Mesenchymal stem cell of the bone marrow (primary cell): ENCODE data around the genes BICC1 and ANK3.

DNA sequence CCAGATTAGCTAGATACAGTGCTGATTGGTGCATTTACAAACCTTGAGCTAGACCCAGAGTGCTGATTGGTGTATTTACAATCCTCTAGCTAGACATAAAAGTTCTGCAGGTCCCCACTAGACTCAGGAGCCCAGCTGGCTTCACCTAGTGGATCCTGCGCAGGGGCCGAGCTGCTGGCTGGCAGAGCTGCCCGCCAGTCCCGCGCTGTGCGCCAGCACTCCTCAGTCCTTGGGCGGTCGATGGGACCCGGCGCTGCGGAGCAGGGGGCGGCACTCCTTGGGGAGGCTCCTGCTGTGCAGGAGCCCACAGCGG lies 62.8 kb downstream of the TFAM start:
- CAGE, long polyA plus RNA: no peak

- CAGE, long polyA plus RNA: no peak
Measured at GRCh38 chr10:58512561-58513622, at the start of gene BICC1. BICC1 (plus strand) TSS chr10:58512872.

- CAGE, long polyA plus RNA: no peak
Measured at GRCh38 chr10:58967536-58967945, 208.9 kb upstream of the PHYHIPL start.

GRCh38 chr10:58999301-58999768 lies 177.1 kb upstream of the PHYHIPL start:
- CAGE, long polyA plus RNA: no peak

- CAGE, long polyA plus RNA: no peak
Measured at GRCh38 chr10:59019050-59019408, 157.4 kb upstream of the PHYHIPL start.

DNA sequence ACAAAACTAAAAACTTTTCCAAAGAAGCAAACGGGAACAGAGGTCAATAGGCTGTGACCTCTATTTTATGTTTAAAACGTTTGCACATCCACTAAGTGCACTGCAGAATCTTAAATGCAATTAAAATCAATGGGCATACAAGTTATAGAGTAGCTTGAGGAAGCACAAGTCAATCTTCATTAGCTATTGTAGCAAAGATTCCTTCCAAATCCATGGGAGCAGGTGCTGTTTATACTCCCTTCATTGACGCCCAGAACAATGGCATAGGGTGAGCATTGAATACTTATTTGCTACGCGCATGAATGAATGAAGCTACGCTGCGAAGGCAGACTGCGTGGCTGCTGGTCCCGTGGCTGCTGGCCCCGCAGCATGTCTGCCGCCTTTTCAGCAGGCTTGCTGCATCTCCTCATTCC lies 867 bp upstream of the PHYHIPL start:
- CAGE, long polyA plus RNA: no peak

- CAGE, long polyA plus RNA: no peak
Measured at GRCh38 chr10:59674153-59674668, 35.4 kb downstream of the SLC16A9 start.

DNA sequence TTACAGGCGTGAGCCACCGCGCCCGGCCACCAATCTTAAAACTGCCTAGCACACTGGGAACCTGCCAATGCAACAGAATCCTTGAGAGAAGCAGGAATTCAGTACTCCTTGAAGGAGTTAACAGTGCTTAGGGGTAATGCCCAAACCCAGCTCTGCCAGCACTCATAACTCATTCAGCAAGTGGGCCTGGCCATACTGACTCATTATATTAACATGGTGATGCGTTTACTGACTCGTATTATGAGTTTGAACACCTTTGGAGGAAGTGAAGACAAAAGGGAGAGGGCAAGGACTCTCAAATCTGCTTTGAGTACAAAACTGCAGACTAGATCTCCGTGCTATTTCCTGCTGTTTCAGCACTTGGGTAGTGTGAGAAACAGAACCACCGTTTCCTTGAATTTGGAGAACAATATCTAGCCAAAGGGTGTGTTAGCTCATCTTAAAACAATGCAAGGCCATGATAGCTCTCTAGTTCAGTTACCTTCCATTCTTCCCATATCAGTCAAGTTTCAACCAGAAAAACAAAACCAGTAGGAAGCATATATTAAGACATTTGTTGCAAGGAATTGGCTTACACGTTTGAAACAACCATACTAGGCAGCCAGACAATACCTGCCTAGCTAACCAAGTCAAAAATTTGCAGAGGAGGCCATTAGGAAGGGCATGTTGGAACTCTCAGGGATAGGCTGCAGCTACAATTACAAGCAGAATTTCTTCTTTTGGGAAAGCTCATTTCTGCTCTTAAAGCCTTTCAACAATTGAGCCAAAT lies 30.7 kb downstream of the SLC16A9 start:
- CAGE, long polyA plus RNA: no peak

- CAGE, long polyA plus RNA: no peak
Measured at GRCh38 chr10:59792865-59793275, 39.6 kb upstream of the MRLN start.

DNA sequence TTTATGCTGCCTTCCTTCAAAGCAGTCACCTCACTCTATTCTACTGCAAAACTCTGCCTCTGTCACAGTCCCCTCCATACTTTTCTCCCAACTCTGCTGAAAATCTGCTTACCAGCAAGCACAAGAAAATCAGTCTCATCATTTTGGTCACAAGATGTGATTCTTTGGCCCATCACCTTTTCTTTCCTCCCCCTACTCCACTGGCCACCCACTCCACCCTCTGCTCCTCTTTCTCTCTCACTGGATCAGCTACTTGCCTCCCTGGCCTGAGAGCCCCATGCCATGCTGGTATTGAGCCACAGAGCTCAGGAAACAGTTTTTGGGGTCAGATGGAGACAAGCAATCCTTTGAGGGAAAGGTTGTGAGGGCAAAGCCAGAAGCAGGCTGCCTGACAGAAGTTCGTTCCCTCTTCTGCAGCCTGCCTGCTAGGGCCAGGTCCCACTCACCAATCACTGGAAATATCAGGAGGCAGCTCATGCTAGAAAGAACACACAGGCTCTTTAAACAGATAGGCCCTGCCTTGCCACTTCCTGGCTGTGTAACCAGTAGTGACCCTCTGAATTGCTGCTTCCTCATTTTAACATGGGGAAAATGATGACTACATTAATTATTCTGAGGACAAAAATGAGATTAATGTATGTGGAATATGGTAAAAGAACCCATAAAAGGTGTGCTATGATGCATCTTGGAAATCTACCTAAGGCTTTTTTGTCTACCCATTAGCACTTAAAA lies 50.3 kb upstream of the MRLN start:
- CAGE, long polyA plus RNA: no peak

- CAGE, long polyA plus RNA: no peak
Measured at GRCh38 chr10:59835415-59836045, 70.8 kb downstream of the CCDC6 start.

- CAGE, long polyA plus RNA: no peak
Measured at GRCh38 chr10:59894068-59894680, 12.2 kb downstream of the CCDC6 start.

- CAGE, long polyA plus RNA: no peak
Measured at GRCh38 chr10:59903814-59904399, 2.4 kb downstream of the CCDC6 start.

DNA sequence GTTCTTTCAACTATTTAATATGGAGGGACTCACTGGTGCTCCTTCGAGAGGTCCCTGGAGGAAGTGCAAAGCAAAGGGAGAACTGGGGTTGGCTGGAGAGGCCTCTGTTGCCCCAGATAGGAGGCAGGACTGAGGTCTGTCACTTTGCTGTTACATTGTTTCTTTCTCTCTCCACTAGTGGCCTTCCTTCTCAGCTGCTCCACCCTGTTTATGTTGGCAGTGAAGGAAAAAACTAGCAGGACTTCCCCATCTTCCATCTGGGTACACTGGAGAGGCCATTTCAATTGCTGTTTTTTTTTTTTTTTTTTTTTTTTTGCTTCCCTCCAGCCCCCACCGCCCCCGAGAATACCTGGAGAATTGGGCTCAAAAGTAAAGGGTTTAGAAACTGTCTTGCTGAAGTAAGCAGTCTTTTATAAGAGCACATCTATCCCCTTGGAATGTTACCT lies 234.9 kb upstream of the CCDC6 start:
- CAGE, long polyA plus RNA: no peak

DNA sequence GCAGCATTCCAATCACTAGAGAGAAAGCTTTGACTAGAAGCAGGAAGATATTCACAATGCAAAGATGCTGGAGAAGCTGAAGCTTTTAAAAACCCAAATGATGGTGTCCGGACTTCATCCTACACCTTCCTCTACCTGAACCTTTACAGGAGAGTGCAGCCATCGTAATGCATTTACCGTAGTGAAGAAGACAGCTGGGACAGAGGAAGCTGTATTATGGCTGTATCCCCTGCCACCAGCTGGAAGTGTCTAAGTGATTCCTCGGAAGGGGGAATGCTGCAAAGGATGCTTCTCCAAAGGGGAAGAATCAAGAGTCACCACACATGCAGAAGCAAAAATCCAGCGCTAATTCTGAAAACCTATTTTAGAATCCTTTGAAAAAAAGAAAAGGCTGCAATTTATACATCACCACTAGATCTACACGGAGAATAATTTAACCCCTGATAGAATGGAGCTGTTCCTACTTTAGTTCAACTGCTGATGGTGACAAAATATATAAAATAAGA lies at the start of gene ANK3:
TSS of gene ANK3 (minus strand) at position 254 of the 506 bp plus-strand sequence.
- CAGE, long polyA plus RNA: no peak

- CAGE, long polyA plus RNA: no peak
Measured at GRCh38 chr10:60680924-60682069, 97.0 kb upstream of the CDK1 start.

DNA sequence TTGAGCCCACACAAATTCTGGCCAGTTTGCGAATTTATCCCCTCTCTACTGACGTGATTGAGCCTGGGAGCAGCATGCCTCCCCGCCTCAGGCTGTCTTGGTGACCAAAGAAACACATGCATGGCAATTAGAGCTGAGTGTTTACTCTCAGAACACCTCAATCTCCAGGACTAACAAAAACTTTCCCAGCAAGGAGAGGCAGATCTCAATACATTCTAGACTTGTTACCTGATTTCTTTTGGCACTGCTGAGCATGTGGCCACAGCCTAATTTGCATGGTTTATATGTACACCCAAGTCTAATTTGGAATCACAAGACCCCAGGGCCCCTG lies 122.5 kb downstream of the TMEM26 start:
- CAGE, long polyA plus RNA: no peak

DNA sequence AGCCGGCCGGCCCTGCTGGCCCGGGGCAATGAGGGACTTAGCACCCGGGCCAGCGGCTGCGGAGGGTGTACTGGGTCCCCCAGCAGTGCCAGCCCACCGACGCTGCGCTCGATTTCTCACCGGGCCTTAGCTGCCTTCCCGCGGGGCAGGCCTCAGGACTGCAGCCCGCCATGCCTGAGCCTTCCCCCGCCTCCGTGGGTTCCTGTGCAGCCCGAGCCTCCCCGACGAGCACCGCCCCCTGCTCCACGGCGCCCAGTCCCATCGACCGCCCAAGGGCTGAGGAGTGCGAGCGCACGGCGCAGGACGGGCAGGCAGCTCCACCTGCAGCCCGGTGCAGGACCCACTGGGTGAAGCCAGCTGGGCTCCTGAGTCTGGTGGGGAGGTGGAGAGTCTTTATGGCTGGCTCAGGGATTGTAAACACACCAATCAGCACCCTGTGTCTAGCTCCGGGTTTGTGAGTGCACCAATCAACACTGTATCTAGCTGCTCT lies 33.7 kb upstream of the ARID5B start:
- CAGE, long polyA plus RNA: no peak

DNA sequence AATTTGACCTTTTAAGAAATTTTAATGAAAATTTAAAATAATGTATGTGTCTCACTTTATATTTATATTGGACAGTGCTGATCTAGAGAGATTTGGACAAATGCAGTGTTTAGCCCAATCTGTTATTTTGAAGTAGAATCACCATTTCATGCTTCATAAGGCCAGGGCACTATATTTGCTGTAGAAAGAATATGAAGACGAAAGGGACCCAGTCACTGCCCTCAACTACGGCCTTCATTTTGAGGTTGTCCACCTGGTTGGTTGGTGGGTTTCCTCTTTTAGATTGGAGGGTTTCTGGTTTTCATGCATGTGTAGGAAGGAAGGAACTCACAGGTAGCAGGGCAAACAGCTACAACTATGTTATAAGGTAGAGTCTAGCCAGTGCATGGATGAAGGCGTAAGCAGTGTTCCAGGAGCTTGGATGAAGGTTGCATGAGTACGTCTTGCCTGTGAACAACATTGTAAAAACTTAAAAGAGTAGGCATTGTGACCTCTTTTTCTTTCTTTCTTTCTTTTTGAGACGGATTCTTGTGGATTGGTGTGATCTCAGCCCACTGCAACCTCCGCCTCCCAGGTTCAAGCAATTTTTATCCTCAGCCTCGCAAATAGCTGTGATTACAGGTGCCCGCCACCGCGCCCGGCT lies 56.4 kb downstream of the ARID5B start:
- CAGE, long polyA plus RNA: no peak

- CAGE, long polyA plus RNA: no peak
Measured at GRCh38 chr10:61993634-61994084, 92.2 kb downstream of the ARID5B start.